ENCODE data around the genes SLC6A14 and CT83.

GRCh38 chrX:115968065-115969360 is 202.0 kb upstream of the AGTR2 start:
- PRO-cap: bidirectional peak, plus-strand start at chrX:115969234, minus-strand start at chrX:115969112

GRCh38 chrX:116272198-116272903 is 101.8 kb downstream of the AGTR2 start:
- PRO-cap: no peak

- PRO-cap: no peak
Measured at GRCh38 chrX:116436218-116436883, at the start of gene SLC6A14. SLC6A14 (plus strand) TSS chrX:116436606.

DNA sequence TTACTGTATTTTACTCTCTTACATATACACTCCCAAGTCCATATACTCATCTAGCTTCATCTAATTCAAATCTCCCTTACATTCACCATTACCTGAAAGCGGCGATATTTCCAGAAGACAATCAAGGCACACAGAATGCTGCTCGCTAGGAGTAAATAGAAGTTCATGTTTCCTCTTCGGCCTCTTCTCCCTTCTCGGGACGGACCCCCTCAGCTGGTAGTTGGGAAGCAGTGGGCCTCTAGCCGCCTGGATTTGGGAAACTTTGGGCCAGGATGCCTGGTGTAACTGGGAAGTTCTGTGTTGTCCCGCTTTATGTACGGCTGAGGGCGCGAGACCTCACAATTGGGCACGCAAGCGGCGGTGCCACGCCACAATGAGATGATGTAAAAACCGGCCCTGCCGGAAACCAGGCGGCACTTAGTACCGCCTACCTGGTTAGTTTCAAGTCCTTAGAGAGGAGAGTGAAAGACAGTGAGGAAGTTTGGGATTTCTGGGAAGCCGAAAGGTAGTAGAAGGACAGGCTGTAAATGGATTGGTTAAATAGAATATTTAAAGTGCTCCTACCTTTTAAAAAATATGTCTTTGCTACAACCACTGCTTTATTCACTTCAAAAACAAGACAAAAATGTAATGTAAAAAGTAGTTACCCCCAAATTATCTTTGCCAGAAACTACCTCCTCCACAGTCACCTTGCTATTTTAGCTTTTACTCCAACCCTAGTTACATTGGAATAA is at the start of gene CT83:
TSS of gene CT83 (minus strand) at position 287 of the 734 bp plus-strand sequence.
- PRO-cap: no peak

DNA sequence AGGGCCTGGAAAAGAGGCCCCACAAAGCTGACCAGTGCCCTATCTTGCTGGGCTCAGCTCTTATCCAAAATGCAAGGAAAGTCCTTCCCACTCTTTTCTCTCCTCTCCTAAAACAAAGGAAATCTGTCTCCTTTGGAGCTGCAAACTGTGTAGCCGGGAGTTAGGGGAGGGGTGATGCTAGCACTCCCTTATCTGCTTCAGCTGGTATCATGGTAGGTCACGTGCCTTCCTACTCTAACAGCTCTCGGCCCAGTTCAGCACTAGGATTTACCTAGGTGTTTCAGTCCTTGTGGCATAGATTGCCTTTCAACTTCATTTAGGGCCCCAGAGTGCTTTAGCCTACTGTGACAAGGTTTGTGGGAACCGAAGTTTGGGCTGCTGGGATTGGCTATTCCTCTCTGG is 245.2 kb upstream of the CT83 start:
- PRO-cap: no peak

DNA sequence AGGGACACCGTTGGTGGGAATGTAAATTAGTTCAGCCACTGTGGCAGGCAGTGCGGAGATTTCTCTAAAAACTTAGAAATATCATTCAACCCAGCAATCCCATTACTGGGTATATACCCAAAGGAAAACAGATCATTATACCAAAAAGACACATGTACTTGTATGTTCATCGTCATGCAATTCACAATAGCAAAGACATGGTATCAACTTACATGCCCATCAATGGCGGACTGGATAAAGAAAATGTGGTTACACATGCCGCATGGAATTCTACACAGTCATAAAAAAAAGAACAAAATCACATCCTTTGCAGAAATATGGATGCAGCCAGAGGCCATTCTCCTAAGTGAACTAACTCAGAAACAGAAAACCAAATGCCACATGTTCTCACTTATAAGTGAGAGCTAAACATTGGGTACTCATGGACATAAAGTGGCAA is 68.1 kb upstream of the KLHL13 start:
- PRO-cap: no peak

GRCh38 chrX:118346641-118347092 is 761 bp downstream of the WDR44 start:
- PRO-cap: unidirectional peak, minus-strand start at chrX:118346700

GRCh38 chrX:118355432-118355987 is 9.6 kb downstream of the WDR44 start:
- PRO-cap: no peak

GRCh38 chrX:118496769-118497199 is 1.2 kb downstream of the DOCK11 start:
- PRO-cap: no peak

GRCh38 chrX:119468949-119469675 is 868 bp downstream of the SLC25A5 start:
- PRO-cap: bidirectional peak, plus-strand start at chrX:119469260, minus-strand start at chrX:119469077

- PRO-cap: no peak
Measured at GRCh38 chrX:119750017-119750402, 8.4 kb upstream of the SOWAHD start.

- PRO-cap: no peak
Measured at GRCh38 chrX:119821679-119822281, 30.4 kb upstream of the RPL39 start.

DNA sequence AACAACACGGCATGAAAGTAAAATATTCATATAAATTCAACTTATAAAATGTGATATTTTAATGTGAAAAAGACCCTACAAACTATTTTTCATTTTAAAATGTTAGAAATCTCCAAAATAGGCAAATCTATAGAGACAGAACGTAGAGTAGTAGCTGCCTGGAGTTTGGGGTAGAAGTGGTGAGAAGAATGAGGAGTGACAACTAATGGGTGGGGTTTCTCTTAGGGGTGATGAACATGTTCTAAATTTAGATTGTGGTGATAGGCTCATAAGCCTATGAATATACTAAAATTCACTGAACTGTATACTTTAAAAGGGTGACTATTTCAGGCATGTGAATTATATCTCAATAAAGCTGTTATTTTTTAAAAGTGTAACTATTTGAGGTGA is 7.3 kb downstream of the UPF3B start:
- PRO-cap: no peak

GRCh38 chrX:120544348-120544915 is 16.3 kb downstream of the CUL4B start:
- PRO-cap: no peak

- PRO-cap: no peak
Measured at GRCh38 chrX:120617925-120618824, 11.7 kb downstream of the C1GALT1C1 start.

DNA sequence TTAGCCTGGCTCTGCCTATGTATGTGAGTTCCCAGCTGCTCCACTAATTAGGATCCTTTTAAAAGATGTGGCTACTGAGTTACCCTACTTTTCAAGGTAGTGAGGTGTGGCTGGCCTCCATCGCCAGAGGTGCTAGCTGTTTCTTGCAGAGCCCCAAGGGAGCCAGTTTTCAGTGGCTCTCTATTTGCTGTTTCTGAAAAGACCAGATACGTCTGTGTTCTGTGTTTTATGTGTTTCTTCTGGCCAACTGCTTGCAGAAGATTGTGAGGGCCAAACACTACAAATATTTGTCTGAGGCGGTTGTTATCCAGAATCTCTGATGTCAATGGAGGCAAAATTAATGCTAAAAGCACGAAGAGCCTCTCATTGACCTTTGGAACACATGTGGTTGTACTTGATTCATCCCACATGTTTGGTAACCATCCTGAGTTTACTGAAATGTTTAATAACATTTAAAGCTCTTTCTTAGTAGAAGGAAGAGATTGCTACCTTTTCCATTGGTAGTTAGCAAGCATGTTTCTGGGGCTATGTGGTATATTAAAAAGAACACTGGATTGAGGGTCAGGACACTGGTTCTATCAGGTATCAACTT is 113.8 kb downstream of the CT47B1 start:
- PRO-cap: no peak

DNA sequence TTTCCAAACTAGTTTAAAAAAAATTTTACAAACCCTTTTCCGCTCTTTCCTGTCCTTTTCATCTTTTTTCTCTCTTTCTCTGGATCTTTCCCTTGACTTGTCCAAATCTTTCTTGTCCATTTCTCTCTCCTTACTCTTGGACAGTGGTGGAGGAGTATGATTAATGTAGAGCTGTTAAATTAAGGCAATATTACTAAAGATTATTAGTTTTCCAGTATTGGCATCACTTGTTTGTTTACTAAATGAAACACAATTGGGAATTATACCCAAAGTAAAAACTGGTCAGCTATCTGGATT is 118.9 kb downstream of the THOC2 start:
- PRO-cap: no peak

DNA sequence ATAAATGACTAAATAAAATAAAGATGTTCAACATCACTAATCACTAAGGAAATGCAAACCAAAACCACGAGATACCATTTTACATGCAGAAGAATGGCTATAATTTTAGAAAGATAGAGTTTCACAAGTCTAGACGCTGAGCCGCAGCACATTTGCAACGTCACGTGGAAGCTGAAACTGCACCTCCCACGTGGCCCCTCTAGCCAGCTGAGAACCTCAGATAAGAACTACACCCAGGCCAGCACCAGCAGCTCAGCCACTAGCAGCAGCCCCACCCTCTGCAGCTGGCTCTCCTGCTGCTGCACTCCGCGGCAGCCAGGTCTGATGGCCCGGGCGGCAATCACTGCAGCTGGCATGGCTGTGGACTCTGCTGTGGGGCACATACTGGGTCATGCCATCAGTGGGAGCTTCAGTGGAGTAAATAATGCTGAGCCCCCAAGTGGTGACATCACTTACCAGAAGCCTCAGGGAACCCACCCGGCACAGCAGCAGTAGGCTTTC is 52.0 kb upstream of the THOC2 start:
- PRO-cap: no peak

DNA sequence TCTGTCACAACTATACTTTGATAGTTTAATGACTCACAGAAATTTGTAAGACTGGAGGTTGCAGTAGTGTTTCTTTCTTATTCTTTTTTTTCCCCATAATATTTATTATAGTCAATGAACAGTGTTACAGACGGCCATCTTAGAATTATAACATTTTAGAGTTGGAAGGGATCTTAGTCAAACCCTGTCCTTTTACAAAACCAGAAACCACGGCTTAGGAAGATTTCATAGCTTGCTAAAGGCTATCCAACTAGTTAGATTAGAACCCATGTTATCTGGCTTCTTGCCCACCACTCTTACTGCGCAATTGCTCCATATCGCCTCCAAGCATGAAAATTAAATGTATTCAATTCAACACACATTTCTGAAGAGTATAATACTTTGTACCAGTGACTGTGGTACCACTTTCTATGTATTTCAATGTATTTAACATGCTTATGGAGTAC is 1.1 kb downstream of the XIAP start:
- PRO-cap: no peak

GRCh38 chrX:124934247-124934553 is 385.5 kb upstream of the TEX13C start:
- PRO-cap: no peak